Pericardium fibroblast (primary cell): ENCODE data around the genes C12orf29 and KITLG.

DNA sequence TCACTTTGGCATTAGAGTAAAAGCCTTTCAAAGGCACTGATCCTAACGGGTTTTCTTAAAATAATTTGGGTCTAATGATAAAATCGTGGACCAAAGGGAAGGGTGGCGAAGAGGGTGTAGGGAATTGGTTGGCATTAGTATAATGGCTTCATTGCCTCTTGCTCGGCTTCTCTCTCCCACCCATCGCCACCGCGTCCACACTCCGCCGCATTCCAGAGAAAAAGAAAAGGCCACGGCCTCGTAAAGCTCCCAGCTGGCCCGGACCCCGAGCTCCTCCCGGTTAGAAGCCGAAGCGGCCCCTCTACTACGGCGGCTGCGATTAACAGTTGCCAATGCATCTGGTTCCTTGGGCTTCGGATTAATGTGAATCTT lies 775 bp upstream of the ALX1 start:
- RAMPAGE, long total RNA: no peak

GRCh38 chr12:87806109-87806544 lies 223.1 kb downstream of the C12orf50 start:
- RAMPAGE, long total RNA: no peak

GRCh38 chr12:88034987-88035880 lies at the start of gene C12orf29:
Gene C12orf29 (plus strand): TSS chr12:88035536.
- RAMPAGE, long total RNA: no peak

- RAMPAGE, long total RNA: no peak
Measured at GRCh38 chr12:88419051-88419415, 161.2 kb downstream of the KITLG start.

DNA sequence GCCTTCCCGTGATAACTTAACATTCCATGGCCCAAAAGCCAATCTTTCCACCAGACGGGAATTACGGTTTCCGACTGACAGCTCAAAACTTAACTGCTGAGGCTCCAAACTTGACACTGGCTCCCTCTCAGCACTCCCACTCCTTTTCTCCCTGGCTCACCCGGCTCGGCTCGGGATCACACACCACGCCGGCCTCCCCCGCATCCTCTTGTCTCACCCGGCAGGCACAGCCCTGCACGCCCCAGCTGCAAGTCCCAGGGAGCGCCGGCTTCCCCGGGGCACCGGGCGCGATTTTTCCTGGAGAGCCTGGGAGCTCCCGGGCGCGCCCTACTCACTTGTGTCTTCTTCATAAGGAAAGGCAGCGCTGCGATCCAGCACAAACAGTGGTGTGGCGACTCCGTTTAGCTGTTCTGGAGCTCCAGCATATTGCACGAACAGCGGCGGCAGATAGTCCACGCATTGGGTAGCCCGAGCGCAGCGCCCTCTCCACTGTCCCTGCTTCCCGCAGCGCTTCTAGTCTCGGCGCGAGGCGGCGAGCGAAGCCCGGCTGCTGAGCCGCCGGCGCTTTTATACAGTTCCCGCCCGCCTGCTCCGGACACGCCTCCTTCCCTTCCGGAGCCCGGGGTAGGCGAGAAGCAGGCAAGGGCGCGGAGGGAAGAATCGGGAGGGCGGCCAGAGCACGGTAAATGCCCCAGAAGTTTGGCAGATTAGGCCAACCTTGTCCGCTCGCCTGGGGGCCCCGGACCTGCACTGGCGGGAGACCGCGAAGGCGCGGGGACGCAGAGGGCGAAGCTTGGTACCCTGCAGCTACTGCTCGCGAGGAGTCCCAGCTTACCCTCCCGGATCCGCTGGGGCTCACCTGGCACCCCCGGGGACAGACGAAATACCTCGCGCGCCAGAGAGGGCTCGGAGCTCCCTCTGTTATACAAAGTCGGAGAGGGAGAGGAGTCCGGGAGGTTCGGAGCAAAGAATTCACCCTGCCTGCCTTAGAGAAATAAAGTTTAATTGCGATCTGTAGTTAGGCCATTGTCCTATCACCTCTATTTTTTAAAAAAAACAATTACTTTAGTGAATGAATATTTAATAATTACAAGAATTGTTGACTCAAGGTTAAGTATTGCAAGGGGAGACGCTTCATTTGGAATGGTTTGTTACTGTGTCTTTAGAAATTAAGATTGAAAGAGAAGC lies at the start of gene KITLG:
TSS of gene KITLG (minus strand) at position 543 of the 1,188 bp plus-strand sequence.
- RAMPAGE, long total RNA: start-site peak on the minus strand centred at position 517 of the sequence, 58 bp wide, 82 and 18 reads in 2 replicates

DNA sequence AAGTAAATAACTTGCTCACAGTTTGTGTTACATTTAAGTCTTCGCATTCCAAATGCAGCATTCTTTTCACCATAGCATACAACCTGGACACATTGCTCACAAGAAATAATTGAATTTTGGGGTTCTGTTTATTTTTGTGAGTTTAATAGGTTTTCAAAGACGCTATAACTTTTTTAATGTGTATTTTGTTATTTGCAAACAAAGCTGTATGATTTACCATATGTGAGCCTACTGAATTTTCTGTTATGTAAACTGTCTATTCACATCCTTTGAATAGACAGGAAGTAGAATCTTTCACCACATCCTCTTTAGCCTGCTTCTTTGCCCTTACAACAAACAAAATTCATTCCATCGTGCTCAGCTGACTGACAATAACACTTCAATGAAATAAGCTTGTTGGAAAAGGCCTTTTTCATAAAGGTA lies 71.6 kb downstream of the DUSP6 start:
- RAMPAGE, long total RNA: no peak

- RAMPAGE, long total RNA: no peak
Measured at GRCh38 chr12:89345443-89346743, 6.4 kb downstream of the DUSP6 start.

DNA sequence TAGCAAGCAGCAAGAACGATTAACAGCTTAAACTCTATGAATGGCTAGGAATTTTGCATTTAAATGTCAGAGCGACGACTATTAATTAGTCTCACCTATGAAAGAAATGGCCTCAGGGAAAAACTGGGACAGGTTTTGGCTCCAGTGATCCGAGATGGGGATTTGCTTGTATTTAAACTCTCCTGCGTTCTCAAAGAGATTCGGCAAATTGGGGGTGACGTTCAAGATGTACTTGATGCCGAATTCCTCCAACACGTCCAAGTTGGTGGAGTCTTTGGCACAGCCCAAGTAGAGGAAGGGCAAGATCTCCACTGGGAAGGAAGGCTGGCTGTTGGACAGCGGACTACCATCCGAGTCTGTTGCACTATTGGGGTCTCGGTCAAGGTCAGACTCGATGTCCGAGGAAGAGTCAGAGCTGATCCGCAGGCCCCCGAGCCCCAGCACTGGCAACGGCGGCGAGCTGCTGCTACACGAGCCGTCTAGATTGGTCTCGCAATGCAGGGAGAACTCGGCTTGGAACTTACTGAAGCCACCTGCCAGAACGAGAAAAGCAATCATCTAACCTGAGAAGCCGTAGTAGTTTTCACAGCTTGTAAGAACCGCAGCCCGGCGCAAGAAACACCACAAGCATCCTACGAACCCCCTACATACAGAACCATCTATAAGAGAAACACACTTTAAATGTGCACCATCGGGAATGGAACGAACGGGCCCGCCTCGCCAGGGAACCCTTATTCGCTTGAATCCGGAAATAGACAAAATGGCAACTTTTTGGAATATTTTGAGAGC lies 1.6 kb downstream of the DUSP6 start:
- RAMPAGE, long total RNA: no peak

DNA sequence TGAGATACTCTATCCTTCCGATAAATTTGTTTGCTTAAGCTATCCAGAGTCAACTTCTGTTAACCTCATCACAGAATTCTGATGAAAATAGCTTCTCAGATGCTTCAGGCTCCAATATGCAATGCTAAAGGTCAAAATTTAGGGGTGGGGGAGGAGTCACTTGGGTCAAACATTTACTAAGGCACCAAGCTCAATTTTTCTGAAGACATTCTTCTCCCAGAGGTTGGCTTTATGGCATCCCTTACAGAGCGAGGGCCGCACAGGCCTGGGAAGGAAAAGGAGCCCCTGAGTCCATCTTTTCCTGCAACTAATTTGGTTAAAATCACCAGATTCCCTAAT lies 27.2 kb upstream of the DUSP6 start:
- RAMPAGE, long total RNA: no peak

GRCh38 chr12:89382229-89382724 lies 30.0 kb upstream of the DUSP6 start:
- RAMPAGE, long total RNA: no peak

GRCh38 chr12:89382971-89383407 lies 30.7 kb upstream of the DUSP6 start:
- RAMPAGE, long total RNA: no peak

GRCh38 chr12:89438799-89439478 lies 85.7 kb downstream of the GALNT4 start:
- RAMPAGE, long total RNA: no peak

DNA sequence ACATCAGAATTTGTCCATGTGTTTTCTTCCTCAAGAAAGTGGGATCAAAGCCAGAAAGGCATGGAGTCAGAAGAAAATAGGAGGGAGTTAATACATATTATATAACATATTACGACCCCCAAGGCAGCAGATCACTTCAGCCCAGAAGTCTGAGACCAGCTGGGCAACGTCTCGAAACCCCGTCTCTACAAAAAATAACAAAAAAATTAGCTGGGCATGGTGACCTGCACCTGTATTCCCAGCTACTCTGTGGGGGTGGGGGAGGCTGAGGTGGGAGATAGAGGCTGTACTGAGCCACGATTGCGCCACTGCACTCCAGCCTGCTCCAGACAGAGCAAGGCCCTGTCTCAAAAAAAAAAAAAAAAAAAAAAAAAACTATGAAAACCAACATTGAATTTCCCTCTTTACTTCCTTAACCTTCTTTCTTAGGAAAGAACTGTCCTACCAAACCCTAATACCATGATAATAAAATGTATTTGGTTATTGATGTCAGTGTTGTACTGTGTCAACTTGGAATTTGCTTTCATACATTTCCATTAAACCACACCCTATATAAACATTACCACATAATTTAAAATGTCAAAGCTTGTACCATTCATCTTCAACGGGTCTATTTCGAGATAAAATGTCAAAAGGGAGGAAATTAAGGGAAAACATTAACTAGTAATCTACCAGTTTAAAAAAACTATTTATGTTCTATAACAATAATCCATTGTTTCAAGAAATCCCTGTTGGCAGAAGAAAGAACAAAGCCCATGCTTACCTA lies 17.5 kb downstream of the GALNT4 start:
- RAMPAGE, long total RNA: no peak

DNA sequence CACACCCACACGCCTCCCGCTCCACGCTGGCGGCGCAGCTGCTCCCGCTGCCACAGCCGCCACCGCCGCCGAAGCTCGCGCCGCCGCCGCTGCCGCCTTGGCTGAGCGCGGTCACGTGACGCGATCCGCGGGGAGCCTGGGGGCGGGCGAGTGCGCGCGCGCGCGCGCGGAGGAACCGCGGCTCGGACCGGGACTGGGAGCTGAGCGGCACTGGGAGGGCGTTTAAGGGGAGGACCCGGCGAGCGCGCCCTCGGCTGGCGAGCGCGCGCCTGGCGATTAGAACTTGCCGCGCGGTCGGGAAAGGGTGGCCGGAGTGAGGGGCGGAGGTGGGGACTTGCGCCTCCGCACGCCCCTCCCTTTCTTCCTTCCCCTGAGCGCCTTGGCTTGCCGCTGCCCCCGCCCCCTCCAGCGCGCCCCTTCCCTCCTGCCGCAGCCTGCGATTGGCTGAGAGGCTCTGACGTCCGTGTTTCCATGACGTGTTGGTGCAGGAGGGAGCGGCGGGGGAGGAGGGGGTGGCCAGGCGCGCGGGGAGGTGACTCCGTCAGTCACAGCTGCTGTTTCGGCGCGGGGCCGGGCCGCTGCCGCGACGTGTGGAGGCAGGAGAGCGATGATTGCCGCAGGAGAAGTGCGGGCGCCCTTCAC lies 730 bp upstream of the ATP2B1 start:
- RAMPAGE, long total RNA: start-site peak on the minus strand centred at position 95 of the sequence, 56 bp wide, 127 and 147 reads in 2 replicates

DNA sequence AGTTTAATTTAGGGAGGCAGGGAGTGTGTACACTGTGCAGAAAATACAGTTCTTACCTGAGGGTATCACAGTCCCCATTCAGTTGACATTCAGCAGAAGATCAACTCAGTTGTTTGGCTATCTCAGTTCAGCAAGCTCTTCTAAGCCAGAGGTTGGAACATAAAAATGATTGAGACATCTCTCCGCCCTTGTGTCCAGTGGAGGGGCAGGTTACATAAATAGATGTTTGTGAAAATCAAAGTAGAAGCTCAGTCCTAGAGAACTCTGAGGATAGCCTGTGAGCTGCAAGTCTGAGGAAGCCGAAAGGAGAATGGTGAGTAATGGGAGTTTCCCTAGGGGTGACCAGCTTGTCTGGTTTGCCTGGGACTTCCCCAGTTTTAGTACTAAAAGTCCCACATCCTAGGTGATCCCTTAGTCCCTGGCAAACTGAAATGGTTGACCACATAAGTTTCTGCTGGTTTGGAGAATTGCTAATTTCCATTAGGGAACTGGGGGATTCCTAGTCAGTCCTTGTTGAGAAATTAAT lies 251.4 kb upstream of the ATP2B1 start:
- RAMPAGE, long total RNA: no peak

DNA sequence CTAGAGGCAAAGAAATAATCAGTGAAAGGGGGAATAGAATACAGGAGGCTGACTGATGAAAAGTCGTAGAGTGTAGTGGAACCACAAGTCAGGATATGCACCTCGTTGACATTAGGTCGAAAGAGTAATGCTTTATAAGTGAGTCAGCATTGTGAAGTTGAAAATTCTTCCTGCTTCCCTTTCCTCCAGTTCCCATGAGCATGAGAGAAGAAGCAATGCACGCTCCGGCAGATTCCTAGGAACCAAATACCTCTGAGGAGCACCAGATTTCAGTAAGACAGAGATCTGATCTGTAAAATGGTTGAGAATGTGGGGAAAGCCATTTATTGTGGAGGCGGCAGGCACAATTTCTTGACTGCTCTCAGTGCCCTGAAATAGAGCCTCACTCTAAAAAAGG lies 16.5 kb downstream of the CCER1 start:
- RAMPAGE, long total RNA: no peak

GRCh38 chr12:91778080-91778463 lies 367.6 kb downstream of the BTG1 start:
- RAMPAGE, long total RNA: no peak

DNA sequence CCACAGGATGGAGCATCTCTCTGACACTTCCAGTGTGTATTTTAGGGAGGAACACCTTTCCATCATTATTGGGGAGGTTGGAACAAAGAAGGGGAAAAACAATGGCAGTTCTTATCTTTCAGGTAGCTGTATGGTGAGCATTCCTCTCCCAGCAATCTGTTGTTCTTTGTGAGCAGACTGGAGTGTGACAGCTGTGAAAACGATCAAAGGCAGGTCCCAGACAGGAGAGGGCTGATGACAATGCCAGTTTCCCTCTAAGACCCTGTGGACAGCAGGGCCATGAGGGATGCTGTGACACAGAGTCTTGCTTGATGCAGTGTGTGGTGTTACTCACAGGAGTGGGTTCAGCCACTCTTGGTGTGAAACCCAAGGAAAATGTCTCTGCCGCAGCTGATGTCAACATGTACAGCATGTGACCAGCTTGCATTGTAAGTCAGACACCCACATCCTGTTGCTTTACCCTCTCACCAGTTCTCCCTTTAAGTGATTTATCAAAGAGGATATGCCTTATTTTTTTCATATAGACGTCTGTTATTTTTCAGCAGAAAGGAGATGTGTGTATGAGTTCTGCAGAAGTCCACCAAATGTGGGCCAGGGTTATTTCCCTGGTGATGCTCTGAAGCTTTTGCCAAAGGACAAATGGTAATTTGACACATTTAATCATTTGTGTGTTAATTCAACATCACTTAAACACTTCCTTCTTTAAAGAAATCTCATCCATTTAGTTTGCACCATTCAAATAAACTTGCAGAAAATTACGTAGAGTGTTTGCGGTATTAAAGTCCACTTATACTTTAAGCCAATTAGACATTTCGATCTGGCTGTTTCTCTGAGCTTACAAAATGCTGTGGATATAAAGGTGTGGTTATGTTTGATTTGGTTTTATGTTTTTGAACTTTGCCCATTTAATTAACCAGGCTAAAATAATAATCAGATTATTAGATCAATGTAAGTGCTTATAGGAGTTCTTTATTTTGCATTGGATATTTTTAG lies 268.5 kb downstream of the BTG1 start:
- RAMPAGE, long total RNA: no peak

DNA sequence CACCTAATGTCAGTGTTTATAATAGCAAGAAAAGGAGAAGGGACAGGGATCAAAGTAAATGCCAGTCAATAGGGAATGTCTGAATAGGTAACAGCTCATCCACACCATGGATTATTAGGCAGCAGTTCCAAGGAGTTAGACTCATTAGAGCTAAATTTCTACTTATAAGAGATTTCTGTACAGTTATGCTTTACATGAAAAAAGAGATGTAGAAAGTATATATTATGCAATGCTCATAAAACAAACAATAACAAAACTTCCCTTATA lies 77.1 kb downstream of the BTG1 start:
- RAMPAGE, long total RNA: no peak

- RAMPAGE, long total RNA: no peak
Measured at GRCh38 chr12:92124133-92124959, 21.3 kb downstream of the BTG1 start.